Airway epithelial cell (primary cell): ENCODE measurements around a stretch of chr18.

DNA sequence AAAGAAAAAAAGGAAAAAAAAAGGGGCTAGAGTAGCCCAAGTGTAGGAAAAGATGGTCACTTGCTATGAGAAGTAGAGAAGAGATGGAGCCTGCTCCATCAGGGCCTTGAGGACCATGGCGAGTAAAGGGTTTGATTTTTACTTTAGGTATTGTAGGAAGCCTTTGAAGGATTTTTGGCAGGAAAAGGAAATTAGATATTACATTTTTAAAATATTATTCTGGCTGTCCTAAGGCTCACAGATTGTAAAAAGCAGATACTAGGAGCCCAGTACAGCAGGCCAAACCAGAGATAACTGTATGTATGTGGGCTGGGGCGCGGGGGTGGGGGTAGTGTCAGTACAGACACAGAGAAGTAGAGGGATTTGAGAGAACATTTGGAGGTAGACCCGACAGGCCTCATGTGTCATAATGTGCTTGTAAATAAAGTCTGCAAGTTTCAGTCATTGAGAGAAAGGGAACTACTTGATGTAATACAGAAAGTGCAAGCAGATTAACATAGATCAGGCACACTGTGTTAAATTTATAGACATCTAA lies 7.6 kb upstream of the POLI start:
- RAMPAGE, long total RNA = no peak

GRCh38 chr18:54607303-54608119 lies 16.5 kb downstream of the DYNAP start:
- RAMPAGE, long total RNA = no peak

- RAMPAGE, long total RNA = no peak
Observed at GRCh38 chr18:55119331-55119798, 160.1 kb upstream of the CCDC68 start.

- RAMPAGE, long total RNA = no peak
Observed at GRCh38 chr18:55251573-55252015, 292.3 kb upstream of the CCDC68 start.

- RAMPAGE, long total RNA = no peak
Observed at GRCh38 chr18:55258775-55259232, 299.5 kb upstream of the CCDC68 start.

DNA sequence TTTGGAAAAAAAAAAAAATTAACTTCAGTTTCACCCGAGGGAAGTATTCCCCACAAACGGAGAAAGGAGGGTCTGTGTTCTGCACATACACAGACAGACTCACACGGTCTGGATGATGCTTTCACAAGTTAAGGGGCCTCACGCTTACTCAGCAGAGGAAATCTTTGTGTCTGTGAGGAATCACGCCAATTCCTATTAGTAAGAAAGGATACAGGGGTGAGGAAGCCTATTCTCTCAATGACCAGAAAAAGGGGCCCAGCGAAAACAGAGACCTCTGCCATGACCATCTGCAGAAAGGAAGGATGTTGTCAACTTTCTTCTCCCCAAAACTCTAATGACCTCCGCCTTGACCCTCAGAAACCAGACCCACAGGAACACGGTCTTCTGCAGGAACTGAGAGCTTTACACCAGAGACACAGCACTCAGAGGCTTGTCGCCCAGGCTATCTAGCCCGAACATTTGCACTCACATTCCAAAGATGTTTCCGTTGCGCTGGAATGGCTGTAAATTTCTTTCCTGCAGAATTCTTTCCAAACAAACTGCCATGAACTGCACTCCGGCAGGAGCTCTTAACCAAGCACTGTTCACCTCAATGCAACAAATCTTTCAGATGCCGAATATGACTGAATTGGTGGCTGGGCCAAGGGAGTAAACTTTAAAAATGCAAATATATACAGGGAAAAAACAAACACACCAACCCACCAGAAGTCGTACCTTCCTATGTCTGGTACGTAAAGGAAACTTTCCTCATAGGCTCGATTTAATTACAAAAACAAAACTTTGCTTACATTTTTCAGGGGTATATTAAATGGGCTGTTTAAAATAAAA lies 186.2 kb downstream of the TCF4 start:
- RAMPAGE, long total RNA = no peak

DNA sequence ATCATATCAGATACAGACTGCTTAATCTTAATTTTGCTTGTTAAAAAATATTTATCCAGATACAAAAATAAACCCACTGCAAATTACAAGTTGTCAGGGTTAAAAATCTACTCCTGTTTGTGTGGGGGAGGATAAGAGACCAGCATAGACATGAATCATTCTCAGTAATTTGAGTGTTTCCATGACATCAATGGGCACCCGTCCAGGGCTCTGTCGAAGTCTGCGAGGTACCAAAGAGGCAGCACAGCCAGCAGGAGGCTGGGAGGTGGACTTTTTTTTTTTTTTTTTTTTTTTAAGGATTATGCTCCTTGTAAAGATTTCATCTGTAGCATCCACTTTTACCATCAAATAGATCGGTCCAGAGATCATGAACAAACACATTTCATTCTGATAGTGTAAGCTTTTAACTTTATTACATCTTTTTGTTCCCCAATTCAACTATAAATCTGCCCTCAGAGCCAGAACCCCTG lies 182.1 kb downstream of the TCF4 start:
- RAMPAGE, long total RNA = no peak

DNA sequence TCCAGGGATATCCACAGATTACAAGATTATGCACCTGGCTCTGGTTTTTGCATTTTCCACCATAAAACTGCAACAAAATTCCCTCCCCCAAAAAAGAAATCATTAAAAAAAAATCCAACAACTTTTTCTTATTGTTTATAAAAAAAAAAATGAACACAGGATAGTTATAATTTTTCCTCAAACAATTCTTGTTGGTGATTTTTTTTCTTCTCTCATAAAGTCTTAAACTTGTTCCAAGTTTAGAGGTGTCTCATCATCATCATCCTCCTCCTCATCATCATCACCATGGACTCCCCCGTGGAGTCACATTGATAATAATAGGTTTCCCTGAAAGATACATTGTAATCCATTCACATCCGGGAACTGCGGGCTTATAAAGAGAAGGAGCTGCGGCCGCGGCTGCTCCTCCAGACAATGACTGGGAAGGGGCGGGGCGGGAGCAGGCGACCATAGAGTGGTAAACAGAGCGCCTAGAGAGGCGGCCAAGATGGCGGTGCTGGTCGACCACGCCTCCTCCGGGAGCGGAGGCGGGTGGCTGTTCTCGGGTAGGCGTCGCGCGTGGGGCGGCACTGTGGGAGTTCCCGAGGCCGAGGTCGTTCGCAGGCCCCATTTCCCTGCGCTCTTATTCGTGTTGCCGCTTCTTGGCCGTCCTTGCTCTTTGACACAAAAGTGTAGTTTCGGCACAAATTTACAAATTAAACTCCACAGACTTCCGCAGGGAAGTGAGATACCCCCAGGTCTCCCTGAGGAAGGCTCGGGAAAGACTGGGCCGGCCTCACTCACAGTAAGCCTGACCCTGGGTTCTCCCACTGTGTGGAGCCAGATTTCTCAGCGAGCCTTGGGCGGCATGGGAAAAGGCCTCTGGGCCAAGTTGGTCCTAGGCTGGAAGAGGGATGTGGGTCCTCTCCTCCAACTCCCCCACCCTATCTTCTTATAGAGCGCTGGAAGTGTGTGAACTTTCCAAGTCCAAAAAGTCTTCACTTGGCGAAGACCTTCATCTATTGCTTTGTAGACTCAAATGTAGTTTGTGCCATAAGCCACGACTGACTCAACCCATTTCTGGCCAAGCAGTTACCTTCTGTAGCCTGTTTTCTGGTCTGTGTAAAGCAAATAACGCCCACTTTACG lies 1.8 kb upstream of the TCF4 start:
- RAMPAGE, long total RNA = no peak

DNA sequence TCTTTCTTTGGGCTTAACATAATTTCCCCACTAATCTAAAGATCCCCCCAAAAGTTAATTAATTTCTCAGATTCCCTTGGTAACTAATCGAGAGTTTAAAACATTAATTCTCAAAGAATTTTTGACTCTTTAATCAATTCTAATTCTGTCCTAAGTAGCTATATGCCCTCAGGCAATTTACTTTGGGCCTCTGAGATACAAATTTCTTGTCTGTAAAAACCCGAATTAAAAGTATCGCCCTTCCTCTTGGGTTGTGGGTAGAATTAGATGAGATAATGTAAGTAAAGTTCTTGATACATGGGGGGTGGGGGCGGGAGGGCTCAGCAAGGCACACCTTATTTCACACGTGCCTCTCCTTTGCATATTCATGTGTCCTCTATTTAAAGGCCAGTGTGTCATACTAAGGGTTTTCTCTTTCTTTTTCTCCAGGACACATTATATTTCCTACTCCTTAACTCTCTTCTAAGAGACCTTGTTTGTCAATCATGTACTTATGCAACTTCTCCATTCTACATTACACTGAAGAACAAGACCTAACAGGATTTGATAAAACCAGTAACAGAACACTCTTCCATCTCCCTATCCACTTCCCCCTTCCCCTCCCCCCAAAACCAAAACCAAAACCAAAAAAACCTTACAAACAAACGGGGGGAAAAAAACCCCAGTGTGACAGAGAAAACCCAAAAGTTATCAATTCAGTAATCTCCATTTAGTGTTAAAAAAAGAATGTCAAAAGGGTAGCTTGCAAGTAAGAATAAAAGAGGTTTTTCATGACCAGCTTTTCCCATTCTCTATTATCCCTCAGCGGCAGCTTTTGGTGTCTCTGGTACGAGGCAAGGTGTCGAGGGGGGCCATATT lies 190.7 kb upstream of the TCF4 start:
- RAMPAGE, long total RNA = no peak

DNA sequence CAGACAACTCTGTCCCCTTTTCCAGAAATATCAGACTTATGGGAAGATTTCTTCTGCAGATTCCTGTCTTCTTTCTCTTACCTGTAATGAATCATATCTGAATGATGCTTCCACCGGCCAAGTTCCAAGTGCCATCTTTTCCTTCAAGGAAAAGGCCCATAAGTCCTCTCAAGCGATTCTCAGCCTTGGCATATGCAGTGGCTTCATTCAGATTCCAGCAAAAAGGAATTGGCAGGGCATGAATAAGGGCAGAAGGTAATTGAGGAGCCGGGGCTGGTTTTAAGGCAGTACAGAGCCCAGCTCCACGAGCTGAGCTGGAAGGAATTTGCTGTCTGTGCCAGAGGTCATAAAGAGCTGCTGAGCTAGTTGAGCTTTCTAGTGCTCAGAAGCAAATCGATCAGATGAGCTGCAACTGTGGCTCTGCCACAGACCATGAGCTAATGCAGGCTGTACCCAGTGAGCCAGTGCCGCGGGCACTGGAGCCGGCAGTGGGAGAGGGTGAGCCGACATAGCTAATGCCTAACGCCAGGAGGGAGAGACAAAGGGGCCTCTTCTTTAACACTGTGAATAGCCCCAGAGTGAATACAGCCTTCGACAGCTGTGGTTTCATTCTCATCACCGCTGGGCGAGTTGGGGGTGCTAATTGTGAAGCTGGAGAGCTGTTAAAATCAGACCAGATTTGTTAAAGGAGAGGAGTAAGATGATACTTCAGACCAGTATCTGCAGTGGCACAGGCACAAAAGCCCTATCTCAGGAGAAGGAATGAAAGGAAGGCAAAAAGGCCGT lies 410.0 kb upstream of the TCF4 start:
- RAMPAGE, long total RNA = no peak

DNA sequence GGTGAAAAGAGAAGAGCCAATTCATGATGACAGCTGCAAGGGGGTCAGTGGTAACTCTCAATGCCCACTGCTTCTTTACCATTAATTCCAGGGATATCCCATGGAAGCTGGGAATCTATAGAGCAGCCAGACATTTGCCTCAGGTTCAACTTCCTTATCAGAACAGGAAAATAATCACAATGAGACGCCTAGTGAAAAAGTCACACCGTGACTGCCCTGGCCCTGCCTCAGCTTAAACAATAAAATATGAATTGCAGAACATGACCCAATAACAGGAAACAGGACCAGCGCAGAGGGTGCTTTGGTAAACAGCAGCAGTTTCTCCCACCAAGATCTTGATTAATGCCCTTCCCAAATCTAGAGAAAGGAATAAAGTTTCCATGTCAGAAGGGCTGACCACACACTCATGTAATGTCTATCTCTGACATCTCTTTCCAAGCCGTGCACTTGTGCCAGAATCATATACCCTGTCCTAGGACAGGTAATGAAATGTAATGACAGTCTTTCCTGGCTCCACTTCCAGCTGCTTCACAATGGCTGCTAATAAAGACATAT lies 438.5 kb downstream of the TXNL1 start:
- RAMPAGE, long total RNA = no peak

- RAMPAGE, long total RNA = no peak
Observed at GRCh38 chr18:56487293-56487663, 151.1 kb downstream of the TXNL1 start.

GRCh38 chr18:56562421-56562772 lies 76.0 kb downstream of the TXNL1 start:
- RAMPAGE, long total RNA = no peak

DNA sequence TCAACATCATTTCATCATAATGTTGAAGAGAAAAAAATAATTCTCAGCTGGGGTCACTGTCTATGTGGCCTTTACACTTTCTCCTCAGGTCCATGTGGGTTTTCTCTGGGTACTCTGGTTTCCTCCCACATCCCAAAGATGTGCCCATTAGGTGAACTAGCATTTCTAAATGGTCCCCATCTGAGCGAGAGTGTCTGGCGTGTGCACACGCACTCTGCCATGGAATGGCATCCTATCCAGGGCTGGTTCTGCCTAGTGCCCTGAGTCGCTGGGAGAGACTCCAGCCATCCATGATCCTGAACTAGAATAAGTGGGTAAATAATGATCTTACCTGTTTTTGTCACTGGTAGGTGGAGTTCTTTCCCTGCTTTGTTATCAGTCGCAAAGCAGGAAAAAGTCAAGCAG lies 205.2 kb upstream of the BOD1L2 start:
- RAMPAGE, long total RNA = no peak

DNA sequence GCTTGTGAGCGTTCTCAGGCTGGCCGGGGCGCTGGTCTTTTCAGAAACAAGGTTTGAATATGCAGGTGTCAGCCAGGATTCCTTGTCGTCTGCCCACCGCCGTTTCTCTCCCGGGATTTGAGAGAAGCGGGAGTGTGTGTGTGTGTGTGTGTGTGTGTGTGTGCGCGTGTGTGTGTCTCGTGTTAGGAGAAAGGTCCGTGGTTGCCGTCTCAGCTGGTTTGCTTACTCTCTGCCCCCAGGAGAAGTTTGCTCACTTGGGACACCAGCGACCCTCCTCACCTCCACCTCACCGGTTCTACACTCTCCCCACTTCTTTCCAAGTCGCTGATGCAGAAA lies 961 bp upstream of the ONECUT2 start:
- RAMPAGE, long total RNA = no peak

- RAMPAGE, long total RNA = no peak
Observed at GRCh38 chr18:57759635-57760213, 43.4 kb downstream of the ATP8B1 start.

GRCh38 chr18:57783885-57784504 lies 19.1 kb downstream of the ATP8B1 start:
- RAMPAGE, long total RNA = no peak

- RAMPAGE, long total RNA = no peak
Observed at GRCh38 chr18:57802479-57802811, 670 bp downstream of the ATP8B1 start.

GRCh38 chr18:57902264-57902695 lies 99.2 kb upstream of the ATP8B1 start:
- RAMPAGE, long total RNA = no peak

DNA sequence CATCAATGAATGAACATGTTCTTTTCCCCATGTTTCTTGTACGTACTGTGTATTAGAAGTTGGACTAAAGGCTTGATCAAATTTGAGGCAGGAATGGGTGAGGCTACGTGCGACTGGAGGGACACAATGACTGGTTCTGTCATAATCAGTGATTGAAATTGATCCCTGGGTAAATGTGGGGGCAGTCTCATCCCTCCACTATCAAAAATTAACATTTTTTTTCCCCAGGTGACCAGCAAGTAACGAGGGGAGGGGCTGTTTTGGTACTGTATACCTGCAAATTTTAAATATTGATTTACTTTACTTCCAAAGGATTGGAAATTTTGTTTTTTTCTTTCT lies 130.5 kb downstream of the NEDD4L start:
- RAMPAGE, long total RNA = no peak